GM23248 (cell line): ENCODE data around the genes HIPK3 and EHF.

- RAMPAGE, long total RNA = no peak
Observed at GRCh38 chr11:32429590-32429764, 5.9 kb downstream of the WT1 start.

DNA sequence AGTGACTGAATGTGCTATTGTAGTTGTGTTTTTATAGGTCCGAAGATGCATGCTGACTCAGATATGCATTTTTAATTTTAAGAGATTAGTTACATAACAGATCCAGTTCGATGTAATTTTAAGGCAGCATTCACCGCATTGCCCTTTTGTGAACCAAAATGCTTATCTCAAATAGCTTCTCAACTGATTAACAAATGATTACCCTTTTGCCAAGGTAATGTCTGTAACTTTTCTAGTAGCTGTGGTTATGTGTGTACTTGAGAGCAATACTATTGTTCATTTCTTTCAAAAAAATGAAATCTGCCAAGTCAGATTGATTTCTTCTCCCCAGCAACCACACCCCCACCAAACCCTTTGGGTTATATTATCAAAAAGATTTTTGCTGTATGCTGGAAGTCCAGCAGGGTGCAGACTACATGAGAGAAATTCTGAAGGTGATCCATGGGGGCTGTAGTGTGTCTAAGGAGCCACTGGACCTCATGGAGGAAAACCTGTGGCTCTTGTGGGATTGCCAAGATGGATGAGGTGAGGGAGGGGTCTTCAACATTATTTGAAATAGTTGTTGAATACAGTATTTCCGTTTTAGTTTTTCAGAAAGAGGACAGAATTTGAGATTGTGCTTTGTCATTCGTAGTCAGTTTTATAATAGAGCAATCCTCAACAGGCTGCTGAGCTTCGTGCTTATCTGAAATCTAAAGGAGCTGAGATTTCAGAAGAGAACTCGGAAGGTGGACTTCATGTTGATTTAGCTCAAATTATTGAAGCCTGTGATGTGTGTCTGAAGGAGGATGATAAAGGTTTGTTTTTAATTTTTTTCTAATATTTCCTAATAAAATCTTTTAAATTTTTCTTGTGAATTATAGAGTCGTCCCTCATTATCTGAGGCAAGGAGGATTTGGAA, 3.0 kb downstream of the EIF3M start:
- RAMPAGE, long total RNA = no peak

DNA sequence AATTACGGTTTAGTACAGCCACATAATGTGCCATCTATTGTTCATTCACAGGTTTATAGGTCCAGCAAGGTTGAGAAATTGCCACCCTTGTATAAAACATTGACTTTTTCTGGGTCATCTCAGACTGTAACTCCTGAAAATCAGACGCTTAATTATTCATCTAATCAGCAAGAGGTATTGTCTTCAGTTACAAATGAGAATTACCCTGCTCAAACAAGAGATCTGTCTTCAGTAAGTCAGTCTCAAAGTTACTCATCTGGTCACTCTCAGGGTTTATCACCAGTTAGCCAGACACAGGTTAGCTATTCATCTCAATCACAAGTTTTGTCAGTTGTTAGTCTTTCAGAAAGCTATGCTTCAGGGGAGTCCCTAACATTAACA, 40.1 kb downstream of the QSER1 start:
- RAMPAGE, long total RNA = no peak

GRCh38 chr11:33018745-33019442, 3.2 kb downstream of the DEPDC7 start:
- RAMPAGE, long total RNA = no peak

DNA sequence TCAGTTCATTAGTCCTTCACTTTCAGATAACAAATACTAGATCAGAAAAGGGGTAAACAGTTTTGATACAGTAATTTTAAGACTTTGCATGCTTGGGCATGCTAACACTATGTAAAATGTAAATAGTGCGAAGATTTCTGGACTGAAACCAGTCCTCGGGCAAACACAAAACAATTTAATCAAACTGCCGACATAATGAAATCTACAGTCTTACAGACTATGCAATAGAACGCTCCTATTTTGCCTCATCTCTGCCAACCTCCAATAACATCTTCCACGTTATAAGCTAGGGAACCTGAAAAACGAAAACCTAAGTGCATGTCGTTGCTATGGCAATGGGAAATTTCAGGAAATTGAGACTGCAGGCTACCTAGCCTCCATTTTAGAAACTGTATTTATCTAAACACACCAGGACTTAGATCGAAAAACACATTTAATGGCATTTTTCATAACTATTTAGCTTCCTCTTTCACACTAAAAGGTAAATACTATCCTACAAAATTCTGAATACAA, 1.2 kb downstream of the CSTF3 start:
- RAMPAGE, long total RNA = no peak

DNA sequence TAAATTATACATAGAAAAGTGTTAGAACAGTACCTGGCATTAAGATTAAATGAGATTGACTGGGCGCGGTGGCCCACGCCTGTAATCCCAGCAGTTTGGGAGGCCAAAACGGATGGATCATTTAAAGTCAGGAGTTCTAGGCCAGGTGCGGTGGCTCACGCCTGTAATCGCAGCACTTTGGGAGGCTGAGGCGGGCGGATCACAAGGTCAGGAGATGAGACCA, 764 bp upstream of the CSTF3 start:
- RAMPAGE, long total RNA = no peak

DNA sequence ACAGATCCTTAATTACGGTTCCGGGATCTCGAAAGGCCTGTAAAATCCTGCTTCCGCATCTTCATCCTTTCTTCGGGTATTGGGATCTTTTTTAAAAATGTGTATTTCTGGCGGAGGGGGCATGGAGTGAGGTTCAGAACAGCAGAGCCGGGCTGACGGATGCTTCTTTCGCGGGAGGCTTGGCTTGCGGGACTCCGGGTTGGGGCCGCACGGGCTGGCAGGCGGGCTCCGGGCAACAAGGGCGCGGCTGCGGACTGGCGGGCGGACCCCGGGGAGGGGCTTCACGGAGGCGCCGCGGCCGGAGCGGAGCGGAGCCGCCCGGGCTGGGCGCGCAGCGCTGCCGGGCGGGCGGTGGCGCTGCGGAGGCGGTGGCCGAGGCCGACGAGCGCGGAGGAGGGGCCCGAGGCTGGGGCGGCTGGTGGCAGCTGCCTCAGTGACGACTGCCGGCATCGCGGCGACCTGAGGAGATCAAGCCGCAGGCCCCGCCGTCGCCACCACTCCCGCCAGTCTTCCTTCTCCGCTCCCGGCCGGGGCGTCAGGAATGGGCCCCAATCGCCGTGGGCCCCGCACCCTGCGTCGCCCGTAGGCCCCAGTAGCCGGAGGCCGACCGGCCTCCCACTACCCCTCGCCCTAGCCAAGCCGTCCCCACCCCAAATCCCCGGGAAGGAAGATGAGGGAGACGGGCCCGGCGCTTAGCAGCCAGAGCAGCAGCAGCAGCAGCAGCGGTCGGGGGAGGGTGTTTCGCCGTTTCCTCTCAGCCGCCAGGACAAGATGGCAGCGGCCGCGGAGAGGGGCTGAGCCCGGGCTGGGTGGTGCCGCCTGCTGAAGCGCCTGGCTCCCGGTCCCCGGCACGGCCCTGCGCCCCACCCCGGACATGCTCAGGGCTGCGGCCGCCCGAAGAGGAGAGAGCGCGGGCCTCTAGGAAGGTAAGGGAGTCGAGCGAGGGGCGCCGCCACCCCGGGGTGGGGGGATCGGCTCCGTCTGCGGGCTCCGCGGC, at the start of gene HIPK3:
Gene HIPK3 (plus strand): TSS at position 418 of the 997 bp plus-strand sequence.
- RAMPAGE, long total RNA = no peak

GRCh38 chr11:33301291-33302031, 44.3 kb downstream of the HIPK3 start:
- RAMPAGE, long total RNA = no peak

DNA sequence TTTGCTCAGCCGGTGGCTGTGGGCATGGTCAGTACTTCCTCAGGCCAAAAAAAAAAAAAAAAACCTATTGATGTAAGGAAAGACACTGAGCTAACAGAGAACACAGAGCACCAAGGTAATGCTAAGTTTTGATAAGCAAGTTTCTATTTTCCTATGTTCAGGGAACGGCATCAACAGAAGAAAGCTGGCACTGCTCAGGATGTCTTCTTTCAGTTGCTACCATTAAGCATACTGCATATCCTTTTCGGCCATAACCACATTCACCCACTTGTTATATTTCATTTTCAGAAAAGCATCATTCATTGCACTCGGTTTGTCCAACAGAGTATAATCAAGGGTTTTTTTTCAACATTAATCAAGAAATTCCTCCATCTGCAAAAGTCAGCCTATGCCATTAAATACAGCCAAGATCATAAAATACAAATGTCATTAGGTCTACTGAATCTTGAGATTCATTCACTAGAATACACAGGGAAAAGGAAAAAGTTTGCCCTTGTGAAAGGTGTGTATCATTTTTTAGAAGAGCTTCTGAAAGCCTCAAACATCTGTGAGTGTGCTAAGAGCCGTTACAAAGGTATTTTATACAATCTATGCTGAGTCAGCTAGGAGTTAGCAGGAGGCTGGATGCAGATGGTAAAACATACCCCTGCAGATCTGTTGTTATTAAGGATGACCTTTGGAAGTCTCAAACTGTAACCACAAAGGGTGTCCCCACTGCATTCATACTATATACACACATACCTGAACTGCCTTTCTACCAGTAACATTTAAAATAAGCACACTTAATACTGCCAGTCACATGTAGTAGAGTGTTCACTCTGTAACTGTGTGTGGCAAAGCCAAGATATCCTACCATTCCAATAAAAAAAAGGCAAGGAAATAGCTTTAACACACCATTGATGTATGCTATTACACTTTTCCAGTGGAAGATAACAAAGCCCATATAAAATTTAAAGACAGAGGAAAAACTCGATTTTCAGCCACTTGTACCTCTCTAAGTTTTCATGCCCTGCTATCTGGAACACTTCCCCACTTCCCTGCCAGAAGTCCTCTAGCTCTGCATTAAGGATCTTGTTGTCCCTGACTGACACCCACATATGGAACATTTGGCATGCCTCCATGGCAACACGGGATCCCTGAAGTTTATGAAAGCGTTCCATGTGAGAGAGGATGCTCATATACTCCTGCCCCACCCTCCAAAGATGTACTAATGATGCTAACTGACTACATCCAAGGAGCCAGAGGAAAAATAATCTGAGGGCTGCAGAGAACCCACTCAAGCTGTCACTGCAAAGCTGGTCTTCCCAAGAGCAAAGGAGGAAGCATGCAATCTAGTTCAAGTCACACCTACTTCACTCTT, 8.4 kb upstream of the C11orf91 start:
- RAMPAGE, long total RNA = no peak

DNA sequence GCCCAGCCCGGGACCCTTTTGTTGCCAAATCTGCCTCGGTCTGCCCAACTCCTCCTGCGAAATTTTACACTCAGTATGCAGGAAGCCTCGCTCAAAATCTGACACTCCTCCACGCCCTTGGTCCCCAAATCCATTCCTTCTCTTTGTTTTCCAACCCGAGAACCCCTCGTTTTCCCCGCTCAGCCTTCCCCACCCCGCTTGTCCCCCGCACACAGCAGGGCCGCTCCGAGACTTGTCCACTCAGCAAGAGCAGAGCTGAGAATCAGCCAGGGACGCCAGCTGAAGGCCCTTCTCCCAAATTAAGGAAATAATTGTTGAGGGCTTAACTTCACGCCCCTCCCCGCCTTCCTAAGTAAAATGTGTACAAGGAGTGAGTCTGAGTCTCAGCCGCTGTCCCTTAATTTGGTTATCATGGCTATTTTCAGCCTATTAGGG, 461 bp upstream of the FBXO3 start:
- RAMPAGE, long total RNA = no peak

DNA sequence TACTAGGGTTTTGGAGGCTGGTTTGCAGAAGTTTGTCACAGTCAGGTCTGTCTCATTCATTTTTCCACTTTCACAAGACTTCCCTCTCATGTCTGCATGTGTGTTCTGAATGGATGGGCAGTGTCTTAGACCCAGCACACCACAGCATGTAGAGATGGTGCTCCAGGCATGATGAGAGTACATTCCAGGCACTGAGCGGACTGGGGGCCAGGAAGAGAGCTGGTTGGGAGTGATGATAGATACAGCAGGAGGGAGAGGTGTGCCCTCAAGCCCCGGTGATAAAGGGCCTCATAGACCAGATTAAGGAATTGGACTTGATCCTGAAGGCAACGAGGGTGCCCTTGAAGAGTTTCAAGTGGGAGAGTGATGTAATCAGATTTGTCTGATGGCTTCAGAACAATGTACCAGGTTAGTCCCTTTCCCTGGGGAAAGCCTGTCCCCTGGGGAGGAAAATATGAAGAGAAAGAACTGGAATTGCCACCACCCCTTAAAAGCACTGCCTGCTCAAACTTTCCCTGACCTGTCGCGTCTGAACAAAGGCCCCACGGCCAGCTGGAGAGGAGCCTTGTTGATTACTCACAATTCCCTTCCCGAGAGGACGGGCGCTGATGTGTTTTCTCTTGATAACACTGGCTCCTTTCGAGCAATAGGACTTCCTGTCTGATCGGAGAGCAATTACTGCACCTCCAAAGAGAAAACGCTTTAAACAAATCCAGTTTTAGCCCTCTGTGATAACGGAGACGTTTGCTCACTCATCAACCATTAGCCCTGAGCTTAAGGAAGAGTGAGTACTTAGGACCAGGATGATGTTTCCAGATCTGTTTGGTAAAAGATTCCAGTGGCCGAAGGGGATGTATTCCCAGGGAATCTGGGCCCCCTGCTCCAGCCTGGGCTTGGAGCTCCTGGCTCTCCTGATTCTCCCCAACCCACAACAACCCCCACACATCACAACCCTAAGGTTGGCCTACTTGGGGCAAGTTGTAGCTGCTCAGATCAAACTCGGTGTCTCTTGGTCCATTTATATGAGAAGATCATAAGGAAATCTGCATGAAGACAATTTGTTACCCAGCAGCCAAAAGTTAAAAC, 45.3 kb upstream of the LMO2 start:
- RAMPAGE, long total RNA = no peak

GRCh38 chr11:33941461-33942147, 49.7 kb upstream of the LMO2 start:
- RAMPAGE, long total RNA = no peak

GRCh38 chr11:34068472-34068764, 16.9 kb downstream of the CAPRIN1 start:
- RAMPAGE, long total RNA = no peak

DNA sequence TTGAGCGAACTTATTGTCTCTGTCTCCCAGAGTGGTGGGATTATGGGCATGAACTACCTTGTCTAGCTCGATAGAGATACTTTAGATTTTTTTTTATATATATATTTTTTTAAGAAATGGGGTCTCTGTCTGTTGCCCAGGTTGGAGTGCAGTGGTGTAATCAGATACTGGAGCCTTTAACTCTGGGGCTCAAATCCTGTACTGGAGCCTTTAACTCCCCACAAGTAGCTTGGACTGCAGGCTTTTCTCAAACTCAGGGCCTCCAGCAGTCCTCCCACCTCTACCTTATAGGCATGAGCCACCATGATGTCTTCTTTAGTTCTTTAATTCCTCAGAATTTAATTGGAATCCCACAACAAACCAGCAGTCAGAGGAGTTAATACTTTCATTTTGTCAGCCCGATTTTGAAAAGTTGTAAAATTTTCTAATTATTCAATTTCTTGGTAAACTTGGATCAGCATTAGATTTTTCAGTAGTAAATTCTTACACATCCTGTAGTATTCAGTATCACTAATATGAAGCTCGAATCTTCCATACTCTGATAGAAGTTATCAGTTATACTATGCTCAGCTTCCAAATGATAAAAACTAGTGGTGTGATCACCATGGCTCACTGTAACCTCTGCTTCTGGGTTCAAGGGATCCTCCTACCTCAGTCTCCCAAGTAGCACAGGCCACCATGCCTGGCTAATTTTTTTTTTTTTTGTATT, 12.2 kb upstream of the NAT10 start:
- RAMPAGE, long total RNA = no peak

GRCh38 chr11:34136783-34137301, 31.4 kb downstream of the NAT10 start:
- RAMPAGE, long total RNA = no peak

- RAMPAGE, long total RNA = no peak
Observed at GRCh38 chr11:34142100-34142600, 36.7 kb downstream of the NAT10 start.

- RAMPAGE, long total RNA = no peak
Observed at GRCh38 chr11:34160576-34161178, 55.2 kb downstream of the NAT10 start.

GRCh38 chr11:34457704-34458364, 19.1 kb downstream of the CAT start:
- RAMPAGE, long total RNA = no peak

- RAMPAGE, long total RNA = no peak
Observed at GRCh38 chr11:34583850-34584175, 37.1 kb upstream of the EHF start.

- RAMPAGE, long total RNA = no peak
Observed at GRCh38 chr11:34620652-34621818, at the start of gene EHF. Gene EHF (plus strand): TSS chr11:34621093.